ENCODE measurements around a stretch of chr10.

DNA sequence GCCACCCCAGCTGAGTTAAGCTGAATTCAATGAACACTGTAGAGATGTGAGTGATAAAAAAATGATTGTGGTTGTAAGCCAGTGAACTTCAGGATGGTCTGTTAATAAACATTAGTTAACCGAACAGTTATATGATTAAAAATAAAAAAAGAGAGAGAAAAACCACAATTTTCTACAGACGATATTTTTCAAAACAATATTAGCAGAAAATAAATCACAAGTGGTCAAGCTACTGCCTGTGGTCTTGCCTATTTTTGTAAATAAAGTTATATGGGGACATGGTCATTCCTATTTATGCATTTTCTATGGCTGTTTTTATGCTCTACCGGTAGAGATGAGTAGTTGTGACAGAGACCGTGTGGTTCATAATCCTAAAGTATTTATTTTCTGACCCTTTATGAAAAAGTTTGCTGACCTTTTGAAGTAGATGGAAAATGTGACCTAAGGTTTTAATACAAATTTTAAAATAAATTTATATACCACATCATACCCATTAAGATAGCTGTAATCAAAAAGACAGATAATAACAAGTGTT lies 13.7 kb downstream of the TASOR2 start:
- RRBS = no CpG with 5 or more reads among the region's 4 CpGs

- RRBS = no CpG with 5 or more reads among the region's 19 CpGs
These were observed 46.4 kb downstream of the TASOR2 start for GRCh38 chr10:5730620-5731787.

- RRBS = no CpG with 5 or more reads among the region's 19 CpGs
These were observed 38.7 kb downstream of the GDI2 start for GRCh38 chr10:5774359-5775064.

GRCh38 chr10:5785706-5786159 lies 27.5 kb downstream of the GDI2 start:
- RRBS = no CpG with 5 or more reads among the region's 7 CpGs

DNA sequence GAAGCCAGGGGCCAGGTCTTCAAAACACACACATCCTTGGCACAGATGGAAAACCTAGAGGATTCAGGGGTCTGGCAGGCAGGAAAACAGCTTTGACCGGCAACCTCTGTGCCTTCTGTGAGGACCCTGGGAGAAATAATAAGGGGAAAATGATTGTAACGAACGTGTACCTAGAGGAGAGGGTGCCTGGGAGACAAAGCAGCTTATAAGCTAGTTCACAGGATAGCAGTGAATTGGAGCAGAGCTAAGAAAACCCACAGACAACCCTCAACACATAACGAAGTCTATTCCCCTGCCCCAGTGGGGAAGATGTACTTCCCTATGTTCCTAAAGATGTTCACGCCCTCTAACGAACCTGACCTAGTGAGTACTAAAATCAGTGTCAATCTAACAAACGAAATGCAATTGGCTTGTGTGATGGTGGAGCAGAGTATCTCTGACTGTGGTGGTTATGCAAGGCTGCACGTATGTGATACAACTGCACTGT lies 1.5 kb downstream of the ANKRD16 start:
- RRBS = no CpG with 5 or more reads among the region's 8 CpGs

DNA sequence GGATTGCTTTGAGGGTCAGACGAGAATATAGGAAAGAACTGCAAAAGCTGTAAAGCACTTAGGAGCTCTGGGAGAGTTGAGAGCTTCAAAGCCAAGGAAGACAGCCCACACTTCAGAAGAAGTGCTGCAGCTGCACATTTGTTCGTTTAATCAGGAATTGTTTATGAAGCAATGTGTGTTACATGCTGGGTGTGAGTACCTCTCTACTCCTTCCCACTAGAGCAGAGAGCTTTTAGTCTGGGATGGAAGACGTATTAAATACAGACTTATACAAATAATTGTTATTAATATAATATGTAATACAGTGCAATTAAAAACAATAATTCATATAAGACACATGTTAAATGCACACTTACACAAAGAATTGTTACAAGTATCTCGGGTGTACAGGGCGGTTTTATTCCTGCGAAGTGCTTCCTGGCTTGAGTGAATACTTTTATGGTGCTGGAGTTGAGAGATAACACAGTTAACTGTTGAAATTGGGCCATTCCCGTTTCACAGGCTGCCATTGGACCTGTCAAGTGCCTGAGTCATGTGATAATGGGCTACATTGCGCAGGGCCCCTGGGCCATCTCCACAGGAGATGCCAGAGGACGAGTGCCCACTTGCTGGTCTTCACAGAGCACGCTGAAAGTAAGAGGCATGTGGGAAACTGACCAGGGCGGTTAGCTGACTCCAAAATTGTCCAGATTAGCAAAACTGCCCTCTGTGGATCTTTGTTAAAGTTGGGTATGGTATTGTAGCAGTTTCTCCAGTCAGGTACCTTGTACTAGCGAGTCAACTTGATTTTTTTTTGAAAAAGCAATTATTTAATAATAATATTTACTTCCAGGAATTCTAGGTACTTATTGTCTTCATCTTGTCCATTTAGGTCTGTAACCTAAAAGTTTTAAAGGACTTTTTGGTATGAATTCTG lies 4.8 kb downstream of the FBH1 start:
- RRBS = no CpG with 5 or more reads among the region's 12 CpGs

DNA sequence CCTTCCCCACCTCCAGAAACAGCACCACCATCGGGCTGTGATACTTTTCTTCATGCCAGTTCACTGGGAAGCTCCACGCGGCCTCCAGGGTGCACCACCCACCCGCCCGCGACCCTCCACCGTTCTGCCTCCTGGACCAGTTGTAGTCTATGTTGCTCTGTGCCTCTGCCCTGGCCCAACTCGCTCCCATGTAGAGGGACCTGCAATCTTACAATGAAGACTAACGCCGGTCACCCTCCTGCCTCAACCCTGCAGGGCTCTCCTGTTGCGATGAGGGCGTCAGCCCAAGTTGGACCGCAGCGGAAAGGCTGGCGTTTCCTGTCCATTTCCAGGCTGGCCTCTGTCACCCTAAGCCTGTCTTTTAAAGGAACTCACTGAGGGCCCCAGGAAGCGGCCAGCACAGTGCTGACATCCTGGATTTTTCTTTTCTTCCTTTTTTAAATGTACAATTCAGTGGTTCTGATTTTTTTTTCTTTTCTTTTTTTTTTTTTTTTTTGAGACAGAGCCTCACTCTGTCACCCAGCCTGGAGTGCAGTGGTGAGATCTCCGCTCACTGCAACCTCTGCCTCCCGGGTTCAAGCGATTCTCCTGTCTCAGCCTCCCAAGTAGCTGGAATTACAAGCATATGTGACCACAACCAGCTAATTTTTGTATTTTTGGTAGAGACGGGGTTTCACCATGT lies 34.7 kb downstream of the IL15RA start:
- RRBS = no CpG with 5 or more reads among the region's 20 CpGs

- RRBS = no CpG with 5 or more reads among the region's 28 CpGs
These were observed 31.7 kb downstream of the IL15RA start for GRCh38 chr10:5945286-5946457.

DNA sequence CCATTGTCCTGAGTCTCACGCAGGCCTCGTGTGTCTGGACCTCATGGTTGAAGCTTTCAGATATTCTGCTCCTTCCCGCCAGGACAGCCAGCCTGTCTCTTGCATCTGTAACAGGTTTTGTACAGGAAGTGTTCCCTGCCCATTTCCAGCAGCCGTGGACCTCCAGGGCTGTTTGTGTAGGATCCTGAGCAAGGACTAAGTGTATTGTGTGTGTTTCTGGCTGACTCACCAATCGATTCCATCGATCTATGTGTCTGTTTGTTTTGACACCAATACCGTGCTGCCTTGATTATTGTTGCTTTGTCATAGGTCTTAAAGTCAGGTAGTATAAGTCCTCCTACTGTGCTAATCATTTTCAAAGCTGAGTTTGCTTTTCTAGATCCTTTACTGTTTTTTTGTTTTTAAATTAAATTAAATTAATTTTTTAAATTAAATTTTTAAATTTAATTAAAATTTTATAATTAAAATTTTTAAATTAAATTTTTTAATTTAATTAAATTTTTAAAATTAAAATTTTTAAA lies 8.5 kb downstream of the IL15RA start:
- RRBS = no CpG with 5 or more reads among the region's 7 CpGs

- RRBS = no CpG with 5 or more reads among the region's 12 CpGs
These were observed 6.1 kb upstream of the IL2RA start for GRCh38 chr10:6068202-6068756.

DNA sequence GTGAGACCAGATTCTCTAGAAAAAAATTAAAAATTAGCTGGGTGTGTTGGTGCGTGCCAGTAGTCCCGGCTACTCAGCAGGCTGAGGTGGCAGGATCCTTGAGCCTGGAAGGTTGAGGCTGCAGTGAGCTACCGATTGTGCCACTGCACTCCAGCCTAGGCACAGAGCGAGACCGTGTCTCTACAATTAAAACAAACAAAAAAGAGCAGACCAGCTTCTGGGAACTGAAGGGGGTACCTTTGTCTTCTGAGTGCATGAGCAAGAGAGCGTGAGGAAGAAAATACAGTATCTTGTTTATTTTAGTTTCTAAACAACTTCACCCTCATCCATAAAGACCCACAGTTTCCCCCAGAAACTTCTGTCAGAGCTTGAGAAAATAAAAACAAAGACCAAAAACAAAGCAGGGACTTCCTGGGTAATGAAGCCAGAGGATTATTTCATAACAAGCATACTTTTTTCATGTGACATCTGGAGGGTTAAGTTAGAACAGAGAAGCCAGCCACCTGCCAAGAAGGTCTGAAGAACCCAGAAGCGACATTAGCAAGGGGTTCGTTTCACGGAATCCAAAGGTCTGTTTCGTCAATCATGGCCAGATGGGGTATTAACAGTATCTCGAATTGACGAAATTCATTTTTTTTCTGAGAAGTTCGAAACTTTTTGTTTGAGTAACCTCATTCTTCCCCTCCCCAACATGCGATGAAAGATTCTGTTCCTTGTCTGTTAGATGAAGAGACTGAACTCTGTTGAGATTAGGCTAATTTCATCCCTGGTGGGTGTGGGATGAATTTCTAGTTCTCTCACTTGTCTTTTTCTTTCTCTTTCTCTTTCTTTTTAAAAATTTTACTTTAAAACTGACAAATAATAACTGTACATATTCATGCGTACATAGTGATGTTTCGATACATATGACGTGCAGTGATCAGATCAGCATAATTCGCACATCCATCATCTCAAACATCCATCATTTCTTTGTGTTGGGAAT lies 10.3 kb upstream of the IL2RA start:
- RRBS = no CpG with 5 or more reads among the region's 18 CpGs

- RRBS = no CpG with 5 or more reads among the region's 8 CpGs
These were observed 54.4 kb upstream of the PFKFB3 start for GRCh38 chr10:6148320-6148766.

GRCh38 chr10:6219875-6220174 lies 17.1 kb downstream of the PFKFB3 start:
- RRBS = no CpG with 5 or more reads among the region's 2 CpGs

DNA sequence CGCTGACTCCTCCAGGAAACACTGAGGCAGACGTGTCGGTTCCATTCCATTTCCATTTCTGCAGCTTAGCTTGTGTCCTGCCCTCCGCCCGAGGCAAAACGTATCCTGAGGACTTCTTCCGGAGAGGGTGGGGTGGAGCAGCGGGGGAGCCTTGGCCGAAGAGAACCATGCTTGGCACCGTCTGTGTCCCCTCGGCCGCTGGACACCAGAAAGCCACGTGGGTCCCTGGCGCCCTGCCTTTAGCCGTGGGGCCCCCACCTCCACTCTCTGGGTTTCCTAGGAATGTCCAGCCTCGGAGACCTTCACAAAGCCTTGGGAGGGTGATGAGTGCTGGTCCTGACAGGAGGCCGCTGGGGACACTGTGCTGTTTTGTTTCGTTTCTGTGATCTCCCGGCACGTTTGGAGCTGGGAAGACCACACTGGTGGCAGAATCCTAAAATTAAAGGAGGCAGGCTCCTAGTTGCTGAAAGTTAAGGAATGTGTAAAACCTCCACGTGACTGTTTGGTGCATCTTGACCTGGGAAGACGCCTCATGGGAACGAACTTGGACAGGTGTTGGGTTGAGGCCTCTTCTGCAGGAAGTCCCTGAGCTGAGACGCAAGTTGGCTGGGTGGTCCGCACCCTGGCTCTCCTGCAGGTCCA lies 30.3 kb downstream of the PFKFB3 start:
- RRBS = no CpG with 5 or more reads among the region's 25 CpGs

GRCh38 chr10:6314516-6315305 lies 112.0 kb downstream of the PFKFB3 start:
- RRBS = no CpG with 5 or more reads among the region's 12 CpGs

DNA sequence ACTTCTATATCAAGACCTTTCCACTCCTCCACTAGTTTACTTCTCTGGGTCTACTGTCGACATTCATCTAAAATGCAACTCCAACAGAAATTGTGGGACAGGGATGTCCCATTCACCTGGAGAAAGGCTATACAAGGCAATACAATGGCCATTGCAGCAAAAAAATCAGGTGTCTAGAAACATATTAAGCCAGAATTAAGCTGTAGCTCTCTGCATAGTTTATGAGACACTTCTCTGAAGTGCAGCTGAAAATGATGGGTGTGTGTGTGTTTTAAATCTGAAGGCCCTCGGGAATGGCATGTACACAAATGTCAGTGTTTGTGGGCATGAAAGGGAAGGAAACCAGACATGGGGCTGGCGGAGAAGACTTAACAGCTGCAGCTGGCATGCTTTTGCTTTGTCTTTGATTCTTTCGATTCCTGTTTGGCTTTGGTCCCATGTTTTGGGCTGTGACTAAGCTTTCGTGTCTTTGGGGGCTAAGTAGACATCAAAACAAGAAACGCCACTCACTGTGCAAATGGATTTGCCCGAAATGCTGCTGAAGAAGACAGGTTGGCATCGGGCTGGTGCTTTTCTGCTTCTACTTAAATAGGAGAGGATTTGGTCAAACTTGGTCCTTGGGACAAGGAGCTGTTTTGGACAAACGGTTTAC lies 179.3 kb downstream of the PFKFB3 start:
- RRBS = no CpG with 5 or more reads among the region's 9 CpGs

- RRBS = no CpG with 5 or more reads among the region's 25 CpGs
These were observed 178.7 kb downstream of the PRKCQ start for GRCh38 chr10:6401034-6402175.

- RRBS = no CpG with 5 or more reads among the region's 3 CpGs
These were observed 81.4 kb downstream of the PRKCQ start for GRCh38 chr10:6498554-6499269.

GRCh38 chr10:6562952-6563435 lies 17.1 kb downstream of the PRKCQ start:
- RRBS = no CpG with 5 or more reads among the region's 7 CpGs

DNA sequence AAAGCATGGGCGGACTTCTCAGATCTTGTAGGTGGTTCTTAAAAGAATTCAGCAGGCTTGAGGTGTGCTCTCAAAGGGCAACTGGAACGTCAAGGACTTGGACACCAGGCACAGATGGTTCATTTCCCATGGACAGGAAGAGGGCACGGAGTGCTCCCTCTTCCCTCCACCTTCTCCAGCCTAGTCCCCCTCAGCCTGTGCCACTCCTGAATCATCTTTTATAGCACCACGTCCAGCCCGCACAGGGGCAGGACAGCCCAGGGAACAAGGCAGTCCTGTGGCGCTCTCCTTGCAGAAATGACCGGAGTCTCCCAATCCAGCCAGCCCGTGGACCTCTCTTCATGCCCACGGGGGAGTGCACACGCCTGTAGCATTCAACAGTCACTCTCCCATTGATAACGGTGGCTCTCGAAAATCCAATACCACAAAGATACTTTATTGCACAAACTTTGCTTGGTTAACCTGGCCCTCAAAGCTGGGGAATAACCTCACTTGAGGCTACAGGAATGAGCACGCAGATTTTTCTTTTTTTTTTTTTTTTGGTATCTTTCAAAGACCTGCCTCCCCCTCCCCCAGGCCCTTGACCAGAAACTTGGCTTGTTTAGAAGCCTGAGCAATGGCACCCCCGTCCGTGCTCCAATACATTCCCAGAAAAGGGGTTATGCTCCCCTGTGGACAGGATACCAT lies 808 bp downstream of the PRKCQ start:
- RRBS = no CpG with 5 or more reads among the region's 15 CpGs